Hepatocyte (in vitro differentiated cells and primary cell): ENCODE measurements around a stretch of chr3.

GRCh38 chr3:171157350-171157923, 130.9 kb upstream of the SLC2A2 start:
- RAMPAGE, long total RNA: no peak
- RRBS: no CpG with 5 or more reads among the region's 18 CpGs

DNA sequence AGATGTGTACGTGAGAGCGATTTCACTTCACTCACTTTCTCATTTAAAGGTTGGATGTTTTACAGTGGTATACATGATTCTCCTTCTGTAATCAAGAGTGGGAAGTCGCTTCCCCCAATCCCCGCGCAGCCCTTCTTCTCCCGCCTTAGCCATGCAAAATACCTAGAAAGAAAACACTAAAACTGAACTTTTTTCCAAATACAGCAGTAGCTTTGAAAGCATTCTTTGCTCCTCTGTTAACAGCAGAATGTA, 1.1 kb upstream of the TNIK start:
- RAMPAGE, long total RNA: no peak
- RRBS: no CpG with 5 or more reads among the region's 6 CpGs

DNA sequence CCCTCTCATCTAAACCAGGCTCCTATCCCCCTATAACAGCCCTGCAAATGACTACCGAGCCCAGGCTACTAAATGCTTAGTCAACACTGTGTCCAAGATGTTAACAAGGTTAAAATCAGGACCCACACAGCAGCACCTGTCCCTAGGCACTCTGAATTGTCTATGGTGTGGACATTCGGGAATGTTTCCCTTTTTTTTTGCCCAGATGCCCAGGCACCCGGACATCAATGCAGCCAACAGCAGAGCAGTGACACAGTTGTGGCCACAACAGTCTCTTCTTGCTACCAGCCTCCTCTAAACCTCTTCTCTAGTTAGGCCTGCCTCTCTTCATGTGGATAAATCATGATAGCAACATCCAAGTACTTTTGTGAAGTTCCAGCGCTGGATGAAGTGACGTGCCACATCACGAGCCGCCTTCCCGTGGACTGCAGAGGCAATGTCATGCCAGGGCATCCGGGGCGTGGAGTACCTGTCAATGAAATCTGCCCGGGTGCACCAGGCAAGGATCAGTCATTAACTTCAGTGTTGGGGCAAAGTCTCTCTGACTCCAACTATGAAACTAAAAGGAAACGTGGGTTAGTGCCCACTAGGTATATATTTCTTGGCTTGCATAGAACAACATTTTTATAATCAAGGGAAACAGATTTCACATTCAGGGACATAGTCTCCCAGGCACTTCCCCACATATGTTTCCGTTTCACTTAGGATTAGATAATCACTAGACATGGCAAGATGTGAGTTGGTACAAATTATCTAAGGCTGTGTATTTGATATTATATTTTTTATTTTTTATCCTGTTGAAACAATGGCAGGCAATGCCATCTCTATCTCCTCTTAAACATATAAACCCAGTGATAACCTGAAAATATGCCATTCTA, 133.7 kb downstream of the PLD1 start:
- RAMPAGE, long total RNA: no peak
- RRBS: no CpG with 5 or more reads among the region's 13 CpGs

DNA sequence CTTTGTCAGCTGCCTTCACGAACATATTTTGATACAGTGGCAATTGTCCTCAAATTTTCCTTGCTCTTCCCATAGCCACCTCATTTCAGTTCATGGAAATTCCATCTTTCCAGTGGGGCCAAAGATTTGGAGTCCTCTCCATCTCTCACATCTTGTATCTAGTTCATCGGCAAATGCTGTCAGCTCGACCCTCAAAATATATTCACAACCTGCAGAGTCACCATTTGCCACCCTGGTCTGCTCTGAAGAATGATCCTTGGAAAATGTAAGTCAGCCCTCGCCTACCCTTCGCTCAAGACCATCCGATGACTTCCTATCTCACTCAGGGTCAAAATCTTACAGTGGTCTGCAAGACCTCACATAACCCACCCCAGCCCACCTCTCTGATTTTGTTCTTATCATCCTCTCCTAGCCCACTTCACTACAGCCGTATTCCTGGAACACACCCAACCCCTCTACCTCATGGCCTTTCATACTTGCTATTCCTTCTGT, 127.2 kb downstream of the PLD1 start:
- RAMPAGE, long total RNA: no peak
- RRBS: no CpG with 5 or more reads among the region's 7 CpGs

DNA sequence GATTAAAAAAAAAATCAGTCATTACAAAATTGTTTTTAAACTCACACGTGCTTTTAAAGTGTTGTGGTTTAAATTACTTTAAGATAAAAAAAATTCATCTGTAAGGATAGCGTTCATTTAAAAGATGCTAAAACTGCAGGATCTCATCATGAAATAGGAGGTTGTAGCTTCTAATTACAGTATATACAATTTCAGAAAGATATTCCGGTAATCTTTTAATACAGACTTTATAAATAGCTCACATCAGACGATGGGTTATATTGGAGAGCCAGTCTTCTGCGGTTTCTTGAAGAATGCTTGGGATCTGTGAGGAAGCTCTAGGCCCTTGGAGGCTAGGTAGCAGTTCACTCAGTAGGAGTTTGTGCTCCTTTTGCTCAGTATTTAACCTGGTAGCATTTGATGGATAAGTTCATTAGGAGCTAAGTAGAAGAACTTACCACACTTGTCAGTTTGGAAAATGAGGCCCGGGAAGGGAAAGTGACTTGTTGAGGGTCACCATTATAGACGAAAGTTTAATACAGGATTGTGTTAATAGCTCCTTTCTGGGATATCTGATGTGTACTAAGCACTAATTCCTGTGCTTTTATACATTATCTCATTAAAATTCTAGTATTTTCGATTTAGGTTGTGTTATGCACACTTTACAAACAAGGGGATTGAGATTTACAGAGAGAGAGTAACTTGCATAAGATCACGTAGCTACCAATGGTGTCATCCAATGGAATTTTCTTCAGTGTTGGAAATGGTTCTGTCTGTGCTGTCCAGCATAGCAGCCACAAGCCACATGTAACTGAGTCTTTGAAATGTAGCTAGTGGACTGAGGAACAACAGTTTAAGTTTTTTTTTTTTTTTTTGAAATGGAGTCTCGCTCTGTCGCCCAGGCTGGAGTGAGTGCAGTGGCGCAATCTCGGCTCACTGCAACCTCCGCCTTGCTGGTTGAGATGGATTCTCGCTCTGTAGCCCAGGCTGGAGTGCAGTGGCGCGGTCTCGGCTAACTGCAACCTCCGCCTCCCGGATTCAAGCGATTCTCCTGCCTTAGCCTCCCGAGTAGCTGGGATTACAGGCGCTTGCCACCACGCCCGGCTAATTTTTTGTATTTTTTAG, 3.0 kb downstream of the FNDC3B start:
- RAMPAGE, long total RNA: no peak
- RRBS: no CpG with 5 or more reads among the region's 25 CpGs

DNA sequence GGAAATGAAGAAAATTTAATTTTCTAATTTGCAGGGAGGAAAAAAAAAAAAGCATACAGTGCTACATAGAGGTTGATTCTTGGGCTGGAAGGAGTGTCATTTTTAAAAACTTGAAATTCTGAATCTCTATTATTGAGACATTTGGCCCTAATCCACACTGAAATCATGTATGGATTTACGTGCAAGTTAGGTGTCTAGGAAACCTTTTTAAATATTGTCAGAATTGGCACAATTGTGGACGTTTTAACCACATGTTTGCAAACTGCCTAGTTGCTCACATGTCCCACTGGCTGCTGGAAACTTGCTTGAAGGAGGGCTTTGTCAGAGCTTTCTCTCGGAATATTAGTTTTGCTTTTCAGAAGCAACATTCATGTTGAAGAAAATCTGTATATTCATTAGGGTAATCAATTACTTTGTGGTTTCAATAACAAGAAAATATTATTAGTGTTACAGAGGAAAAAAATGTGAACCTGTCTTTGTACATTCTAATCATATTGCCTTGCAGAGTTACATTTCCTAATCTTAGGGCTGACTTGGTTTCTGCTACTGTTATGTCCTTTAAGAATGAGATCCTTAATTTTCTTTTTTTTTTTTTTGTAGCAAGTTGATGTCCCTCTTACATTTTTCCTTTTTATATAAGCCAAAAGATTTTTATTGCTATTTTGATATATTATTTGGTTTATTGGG, 18.6 kb downstream of the FNDC3B start:
- RAMPAGE, long total RNA: no peak
- RRBS: no CpG with 5 or more reads among the region's 3 CpGs

- RAMPAGE, long total RNA: no peak
- RRBS: no CpG with 5 or more reads among the region's 6 CpGs
Observed at GRCh38 chr3:172071253-172072125, 32.1 kb downstream of the FNDC3B start.

DNA sequence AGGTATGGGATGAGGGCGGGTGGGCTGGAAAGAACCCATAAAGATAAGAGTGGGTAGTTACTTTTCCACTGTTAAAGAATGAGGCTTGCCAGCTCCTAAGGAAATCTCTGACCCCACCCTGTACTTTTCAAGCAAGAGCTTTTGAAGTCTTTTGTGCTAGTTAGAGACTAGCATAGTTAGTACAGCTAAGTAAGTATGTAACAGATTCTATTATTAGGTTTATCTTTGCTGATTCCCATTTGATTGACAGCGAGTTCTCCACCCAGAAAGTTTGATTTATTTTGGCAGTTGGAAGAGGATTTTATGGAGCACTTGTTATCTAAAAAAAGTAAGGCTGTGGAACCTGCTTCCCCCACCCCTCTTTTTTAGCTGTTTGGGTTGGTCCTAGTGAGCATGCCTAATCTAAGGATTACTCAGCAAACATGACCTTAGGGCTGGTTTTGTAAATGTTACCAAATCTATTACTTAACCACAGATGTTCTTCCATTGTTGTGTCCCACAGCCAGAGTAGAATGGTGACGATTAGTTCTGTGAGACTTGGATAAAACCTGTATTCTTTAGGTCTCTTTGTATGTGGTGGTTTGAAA, 57.6 kb downstream of the FNDC3B start:
- RAMPAGE, long total RNA: no peak
- RRBS: no CpG with 5 or more reads among the region's 3 CpGs

- RAMPAGE, long total RNA: no peak
- RRBS: no CpG with 5 or more reads among the region's 2 CpGs
Observed at GRCh38 chr3:172155044-172155671, 115.8 kb downstream of the FNDC3B start.

DNA sequence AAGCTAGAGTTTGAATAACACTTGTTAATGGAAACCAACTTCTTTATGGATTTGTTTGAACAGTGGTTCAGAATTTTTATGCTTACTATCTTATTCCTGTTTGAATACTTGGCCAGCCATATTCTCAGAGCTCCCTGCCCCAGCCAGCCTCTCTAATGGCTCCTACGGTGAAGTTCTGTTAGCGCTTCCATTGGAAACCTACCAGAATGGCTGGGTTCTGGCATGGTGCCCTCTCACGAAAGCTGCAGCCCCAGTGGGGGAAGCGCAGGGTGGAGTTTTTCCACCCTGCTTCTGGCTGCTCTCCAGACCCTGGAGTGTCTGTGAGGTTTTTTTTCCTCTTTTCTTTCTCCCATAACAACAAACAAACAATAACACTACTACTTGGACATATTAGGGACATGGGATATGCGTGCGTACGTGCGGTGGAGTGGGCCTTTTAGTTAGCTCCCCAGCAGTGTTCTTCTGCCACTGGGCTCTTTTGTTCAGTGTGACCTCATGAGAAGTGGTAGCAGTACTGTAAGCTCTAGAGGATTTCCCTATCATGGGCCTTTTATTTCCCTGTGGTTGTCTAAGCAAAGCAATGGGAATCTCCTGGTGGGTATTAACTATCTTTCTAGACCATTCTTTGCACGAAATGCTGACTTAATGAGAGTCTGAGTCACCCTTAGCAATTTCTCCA, 161.8 kb downstream of the FNDC3B start:
- RAMPAGE, long total RNA: no peak
- RRBS: no CpG with 5 or more reads among the region's 9 CpGs

GRCh38 chr3:172317790-172318504, 130.3 kb downstream of the GHSR start:
- RAMPAGE, long total RNA: no peak
- RRBS: no CpG with 5 or more reads among the region's 3 CpGs

DNA sequence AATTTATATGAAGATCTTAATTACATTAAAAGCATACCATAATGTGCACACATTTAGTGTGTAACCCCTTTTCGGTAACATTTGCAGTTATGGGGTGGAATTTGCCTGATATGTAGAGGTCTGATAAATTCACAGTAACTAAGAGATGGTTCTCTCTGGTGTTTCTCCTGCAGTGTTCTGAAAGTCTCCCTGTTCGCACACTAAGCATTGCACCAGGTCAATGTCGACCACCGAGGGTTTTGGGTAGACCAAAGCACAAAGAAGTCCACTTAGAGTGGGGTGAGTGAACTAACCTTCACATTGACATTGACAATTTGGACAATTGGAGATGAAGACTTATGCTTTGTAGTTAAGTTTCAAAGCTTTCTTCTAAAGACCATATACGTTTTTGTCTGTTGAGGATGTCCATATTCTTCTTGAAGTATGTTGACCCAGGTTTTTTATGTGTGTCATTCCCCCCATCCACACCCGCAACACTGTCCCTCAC, 105.4 kb downstream of the GHSR start:
- RAMPAGE, long total RNA: no peak
- RRBS: no CpG with 5 or more reads among the region's 6 CpGs

- RAMPAGE, long total RNA: no peak
- RRBS: no CpG with 5 or more reads among the region's 6 CpGs
Observed at GRCh38 chr3:172557440-172558442, 34.5 kb upstream of the TNFSF10 start.

- RAMPAGE, long total RNA: no peak
Observed at GRCh38 chr3:172601597-172601849, 78.3 kb upstream of the TNFSF10 start.

GRCh38 chr3:172698735-172698996, 12.2 kb downstream of the NCEH1 start:
- RAMPAGE, long total RNA: no peak
- RRBS: no CpG with 5 or more reads among the region's 6 CpGs

GRCh38 chr3:172749006-172750043, 1.2 kb upstream of the ECT2 start:
- RAMPAGE, long total RNA: no peak
- RRBS: no CpG with 5 or more reads among the region's 11 CpGs

GRCh38 chr3:174448278-174448677, 410.9 kb upstream of the NAALADL2 start:
- RAMPAGE, long total RNA: no peak
- RRBS: no CpG with 5 or more reads among the region's 1 CpG

DNA sequence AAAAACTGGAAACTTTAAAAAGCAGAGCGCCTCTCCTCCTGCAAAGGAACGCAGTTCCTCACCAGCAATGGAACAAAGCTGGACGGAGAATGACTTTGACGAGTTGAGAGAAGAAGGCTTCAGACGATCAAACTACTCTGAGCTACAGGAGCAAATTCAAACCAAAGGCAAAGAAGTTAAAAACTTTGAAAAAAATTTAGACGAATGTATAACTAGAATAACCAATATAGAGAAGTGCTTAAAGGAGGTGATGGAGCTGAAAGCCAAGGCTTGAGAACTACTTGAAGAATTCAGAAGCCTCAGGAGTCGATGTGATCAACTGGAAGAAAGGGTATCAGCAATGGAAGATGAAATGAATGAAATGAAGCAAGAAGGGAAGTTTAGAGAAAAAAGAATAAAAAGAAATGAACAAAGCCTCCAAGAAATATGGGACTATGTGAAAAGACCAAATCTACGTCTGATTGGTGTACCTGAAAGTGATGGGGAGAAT, 252.9 kb upstream of the NAALADL2 start:
- RAMPAGE, long total RNA: no peak
- RRBS: no CpG with 5 or more reads among the region's 8 CpGs

DNA sequence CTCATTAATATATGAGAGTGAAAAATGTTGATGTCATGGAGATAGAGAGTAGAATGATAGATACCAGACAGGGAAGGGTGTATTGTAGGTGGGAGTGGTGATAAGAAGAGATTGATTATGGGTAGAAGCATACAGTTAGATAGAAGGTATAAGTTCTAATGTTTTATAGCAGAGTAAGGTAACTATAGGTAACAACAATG, 222.1 kb upstream of the NAALADL2 start:
- RAMPAGE, long total RNA: no peak

- RAMPAGE, long total RNA: no peak
- RRBS: no CpG with 5 or more reads among the region's 6 CpGs
Observed at GRCh38 chr3:175273947-175274329, 414.8 kb downstream of the NAALADL2 start.